RPMI7951 (cell line): Measurements from ENCODE around the genes DPH1, HIC1 and SMG6.

DNA sequence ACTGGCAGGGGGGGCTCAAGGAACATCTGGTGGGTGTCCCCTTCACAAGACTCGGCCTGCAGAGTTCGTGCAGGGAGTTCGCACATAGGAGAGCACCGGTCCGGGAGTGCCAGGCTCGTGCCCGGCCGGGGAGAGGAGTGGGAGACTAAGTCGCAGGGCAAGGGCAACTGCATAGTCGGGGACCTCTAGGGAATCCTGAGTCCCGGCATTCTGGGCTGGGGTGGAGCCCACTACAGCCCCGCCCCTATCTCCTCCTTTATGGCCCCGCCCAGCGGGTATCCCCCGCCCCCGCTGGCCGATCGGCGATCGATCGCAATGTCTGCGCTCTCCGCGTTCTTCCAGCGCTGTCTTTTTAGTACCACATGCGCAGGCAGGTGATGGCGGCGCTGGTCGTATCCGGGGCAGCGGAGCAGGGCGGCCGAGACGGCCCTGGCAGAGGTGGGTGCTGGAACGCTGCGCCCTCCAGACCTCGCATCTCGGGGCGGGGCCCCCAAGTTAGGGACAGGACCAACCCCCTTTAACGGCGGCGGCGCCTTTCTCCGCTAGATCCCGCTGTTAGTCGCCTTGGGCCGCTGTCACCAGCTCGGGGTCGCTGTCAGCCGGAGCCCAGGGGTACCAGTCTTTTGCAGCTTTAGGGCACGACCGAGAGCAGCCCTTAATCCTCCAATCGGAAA, at the start of gene DPH1:
TSS of gene DPH1 (plus strand) at position 361 of the 674 bp plus-strand sequence.
- RAMPAGE, long total RNA: no peak

DNA sequence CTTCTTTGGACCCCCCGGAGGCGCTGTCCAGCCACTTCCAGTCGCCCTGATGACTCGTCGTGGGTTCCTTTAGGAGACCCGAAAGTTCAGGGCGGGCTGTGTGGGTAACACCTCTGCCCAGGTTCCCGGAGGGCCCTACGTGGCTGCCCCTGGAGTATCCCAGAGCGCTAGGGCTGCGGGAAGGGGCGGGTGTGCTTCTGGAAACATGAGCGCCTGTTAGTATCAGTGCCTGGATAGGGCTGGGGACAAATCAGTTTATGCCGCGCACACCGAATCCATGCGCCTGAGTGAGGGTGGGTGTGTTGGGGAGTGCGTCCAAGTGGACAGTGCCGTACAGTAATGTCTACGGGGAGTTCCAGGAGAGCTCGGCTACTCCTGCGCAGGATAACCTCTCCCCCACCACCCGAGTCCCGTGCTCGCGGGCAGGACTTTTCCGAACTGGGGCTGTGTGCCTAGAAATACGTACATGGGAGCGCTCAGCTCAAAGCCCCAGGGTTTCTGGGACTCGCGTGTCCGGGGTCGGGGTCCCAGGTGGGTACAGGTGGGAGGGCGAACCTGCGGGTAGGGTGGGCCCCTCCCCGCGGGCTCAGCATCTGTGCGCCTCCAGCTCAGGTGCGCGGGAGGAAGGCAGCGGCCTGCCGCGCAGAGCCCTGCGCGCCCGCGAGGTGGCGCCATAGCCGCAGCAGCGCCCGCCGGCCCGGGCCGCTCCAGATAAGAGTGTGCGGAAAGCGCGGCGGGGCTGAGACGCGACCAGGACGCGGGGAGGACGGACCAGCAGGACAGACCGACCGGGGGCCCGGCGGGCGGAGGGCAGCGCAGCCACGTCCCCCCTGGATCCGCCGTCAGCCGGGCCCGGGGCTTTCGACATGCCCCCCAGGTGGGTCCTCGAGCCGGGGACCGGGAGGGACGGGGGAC, at the start of gene HIC1:
TSS of gene HIC1 (plus strand) at position 742 of the 915 bp plus-strand sequence.
- RAMPAGE, long total RNA: no peak

- RAMPAGE, long total RNA: no peak
These were observed 30.4 kb downstream of the HIC1 start for GRCh38 chr17:2084906-2086193.

DNA sequence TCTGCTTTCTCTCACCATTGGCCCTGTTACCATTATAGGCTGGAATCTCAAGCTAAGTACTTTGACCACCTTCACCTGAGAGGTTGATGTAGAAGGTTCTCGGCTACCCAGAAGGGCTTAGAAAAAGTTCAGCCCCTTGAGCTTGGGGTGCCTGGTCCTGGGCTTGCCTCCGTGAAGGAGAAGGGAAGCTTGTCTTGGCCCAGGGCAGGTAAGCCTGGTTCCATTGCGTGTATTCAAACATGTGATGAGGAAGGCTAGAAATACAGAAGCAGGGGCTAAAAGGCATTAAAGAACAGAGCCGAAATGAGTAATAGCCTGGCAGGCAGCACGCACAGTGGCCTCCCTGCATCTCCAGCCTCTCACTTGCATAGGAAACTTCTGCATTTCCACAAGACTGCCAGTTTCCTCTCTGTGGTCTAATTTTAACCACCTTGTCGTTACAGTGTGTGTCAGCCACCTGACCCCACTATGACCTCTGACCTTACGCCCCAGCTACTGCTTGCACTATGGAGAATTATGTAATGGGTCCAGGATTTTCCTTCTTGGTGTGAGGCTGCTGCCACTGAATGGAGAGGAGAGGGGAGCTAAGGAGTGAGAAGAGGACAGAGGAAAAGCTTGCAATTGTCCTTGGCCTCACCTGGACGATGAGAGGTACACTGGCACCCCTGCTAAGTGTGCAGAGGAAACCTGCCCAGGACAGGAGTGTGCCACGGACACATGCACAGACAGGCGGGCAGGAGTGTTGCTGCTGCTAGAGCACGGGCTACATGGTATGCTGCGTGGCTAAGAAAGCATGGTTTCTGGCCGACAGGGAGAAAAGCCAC, 32.8 kb downstream of the HIC1 start:
- RAMPAGE, long total RNA: no peak

- RAMPAGE, long total RNA: no peak
These were observed 121.5 kb downstream of the HIC1 start for GRCh38 chr17:2176457-2176798.

DNA sequence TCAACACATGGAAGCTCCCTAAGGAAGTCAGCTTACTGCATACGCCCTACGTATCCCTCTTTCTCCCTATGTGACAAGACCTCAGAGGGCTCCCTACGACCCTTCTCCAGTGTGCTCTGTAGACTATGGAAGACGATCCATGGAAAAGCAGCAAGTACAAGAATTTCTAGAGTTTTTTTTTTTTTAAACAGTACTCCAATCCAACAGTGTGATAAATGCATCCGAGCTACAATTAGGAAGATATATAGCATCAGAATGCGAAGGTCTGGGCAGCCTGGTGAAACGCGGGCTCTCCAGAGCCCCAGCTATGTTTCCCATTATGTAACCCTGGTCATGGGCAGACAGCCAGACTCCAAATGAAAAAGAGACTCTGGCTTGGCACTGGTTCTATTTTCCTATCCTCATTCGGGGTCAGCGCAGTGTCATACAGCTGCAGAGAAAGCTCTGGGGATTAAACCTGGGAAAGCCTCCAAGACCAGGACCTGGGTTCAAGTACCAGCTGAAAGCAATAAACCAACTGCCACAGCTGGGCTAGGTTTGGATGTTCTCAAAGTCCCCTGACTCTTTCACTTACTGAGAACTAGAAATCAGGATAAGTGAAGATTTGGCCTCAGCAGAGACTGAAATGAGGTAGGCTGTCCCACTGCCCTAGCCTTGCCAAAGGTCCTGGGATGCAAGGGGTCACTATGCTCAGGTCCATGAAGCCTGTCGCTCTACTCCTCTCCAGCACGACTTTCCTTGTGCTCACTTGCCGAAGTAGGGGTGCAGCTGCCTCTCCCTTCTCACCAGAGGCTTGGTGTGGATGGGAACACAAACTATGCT, 124.0 kb downstream of the SMG6 start:
- RAMPAGE, long total RNA: no peak

DNA sequence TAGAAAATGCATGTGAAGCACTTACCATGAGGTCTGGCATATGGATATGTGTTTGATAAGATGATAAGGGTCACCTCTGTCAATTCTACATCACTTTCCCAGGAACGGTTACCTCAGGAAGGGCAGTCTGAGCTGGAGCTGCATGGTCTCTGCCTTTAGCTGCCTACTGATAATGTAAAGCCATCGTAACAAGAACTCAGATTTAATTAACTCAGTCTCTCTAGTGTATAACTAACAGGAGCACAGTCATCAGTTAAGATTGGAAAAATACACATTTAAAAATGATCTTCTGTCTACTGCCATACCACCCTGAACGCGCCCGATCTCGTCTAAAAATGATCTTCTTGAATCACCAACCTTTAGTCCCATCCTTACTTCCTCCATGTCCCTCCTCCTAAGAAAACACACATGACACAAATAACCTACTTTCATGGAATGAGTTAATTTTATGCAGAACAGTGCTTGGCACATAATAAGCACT, 114.9 kb downstream of the SMG6 start:
- RAMPAGE, long total RNA: no peak

- RAMPAGE, long total RNA: no peak
These were observed 43.4 kb downstream of the SMG6 start for GRCh38 chr17:2260131-2260581.

DNA sequence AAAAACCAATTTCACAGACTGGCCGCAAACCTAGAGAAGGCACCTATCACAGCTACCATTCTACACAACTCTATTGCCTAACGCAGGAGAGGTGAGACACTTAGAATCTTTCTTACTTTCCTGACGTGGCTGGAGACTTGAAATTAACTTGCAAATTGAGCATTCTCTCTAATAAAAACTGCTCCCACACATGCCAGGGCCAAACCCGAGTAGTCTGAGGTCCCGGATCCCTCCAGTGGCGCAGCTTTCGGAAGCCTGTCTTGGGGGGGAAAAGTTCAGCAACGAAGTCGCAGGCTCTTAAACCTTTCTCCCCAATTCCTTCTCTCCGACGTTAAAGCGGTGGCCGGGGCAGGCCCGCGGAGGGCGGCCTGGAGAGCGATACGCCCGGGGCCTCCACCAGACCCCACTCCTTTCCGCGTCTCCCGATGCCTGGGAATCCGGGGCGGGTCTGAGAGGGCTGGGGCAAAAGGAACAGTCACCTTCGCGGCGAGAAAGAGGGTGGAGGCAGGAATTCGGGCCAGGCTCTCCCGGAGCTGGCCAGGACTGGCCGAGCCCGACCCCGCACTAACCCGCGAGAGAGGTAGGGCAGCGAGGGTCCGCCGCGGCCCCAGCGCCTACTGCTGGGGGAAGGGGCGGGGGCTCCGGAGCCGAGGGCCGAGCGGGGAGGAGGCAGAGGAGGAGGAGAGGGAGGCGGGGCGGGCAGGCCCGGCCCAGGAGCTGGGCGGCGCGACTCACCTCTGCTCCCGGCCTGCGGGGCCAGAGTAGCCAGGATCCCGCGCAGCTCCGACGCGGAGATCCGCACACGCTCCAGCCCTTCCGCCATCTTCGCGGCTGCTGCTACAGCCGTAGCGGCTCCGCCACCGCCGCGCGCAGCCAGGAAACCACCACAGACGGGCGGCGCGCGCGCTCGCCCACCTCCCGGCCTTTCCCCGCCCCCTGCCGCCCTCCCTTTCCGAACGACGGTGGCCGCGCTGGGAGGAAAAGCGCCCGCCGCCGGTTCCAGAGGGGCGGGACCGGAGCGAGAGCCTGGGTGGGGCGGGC, at the start of gene SMG6:
TSS of gene SMG6 (minus strand) at position 888 of the 1,041 bp plus-strand sequence.
- RAMPAGE, long total RNA: start-site peak on the minus strand centred at position 641 of the sequence, 47 bp wide, 13 and 13 reads in 2 replicates; start-site peak on the minus strand centred at position 914 of the sequence, 163 bp wide, 11 and 11 reads in 2 replicates

DNA sequence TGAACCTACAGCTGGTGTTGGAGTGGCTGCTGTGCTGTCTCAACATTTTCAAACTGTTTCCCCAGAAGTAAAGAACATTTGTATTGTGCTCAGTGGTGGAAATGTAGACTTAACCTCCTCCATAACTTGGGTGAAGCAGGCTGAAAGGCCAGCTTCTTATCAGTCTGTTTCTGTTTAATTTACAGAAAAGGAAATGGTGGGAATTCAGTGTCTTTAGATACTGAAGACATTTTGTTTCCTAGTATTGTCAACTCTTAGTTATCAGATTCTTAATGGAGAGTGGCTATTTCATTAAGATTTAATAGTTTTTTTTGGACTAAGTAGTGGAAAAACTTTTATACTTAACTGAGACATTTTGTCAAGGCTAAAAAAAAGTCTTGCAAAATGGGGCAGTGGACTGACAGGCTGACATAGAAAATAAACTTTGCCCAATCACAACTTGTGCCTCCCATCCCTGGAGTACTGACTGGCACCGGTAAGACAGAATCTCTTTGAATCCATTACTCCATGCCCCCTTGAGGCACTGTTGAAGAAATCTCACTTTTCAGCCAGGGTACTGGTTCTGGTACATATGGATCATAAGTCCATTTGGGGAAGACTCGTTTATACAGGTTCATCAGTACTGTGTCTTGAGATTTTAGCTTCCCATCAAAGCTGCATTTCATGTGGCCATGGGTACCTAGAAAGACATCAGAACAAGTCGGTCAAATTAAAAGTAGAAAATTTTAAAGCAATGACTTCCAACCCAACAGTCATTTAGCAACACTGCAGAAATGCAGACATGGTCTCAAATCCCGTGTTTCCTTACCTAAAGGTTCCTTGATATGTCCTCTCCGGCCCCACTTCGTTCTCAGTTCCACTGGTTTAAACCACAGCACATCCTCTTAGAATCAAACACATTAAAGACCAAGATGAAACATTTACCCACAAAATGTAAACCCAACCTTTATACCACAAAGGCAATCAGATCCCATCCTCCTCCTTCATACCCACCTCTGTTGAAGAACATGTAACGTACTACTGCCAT, 12.2 kb downstream of the TSR1 start:
- RAMPAGE, long total RNA: no peak

- RAMPAGE, long total RNA: no peak
These were observed 438 bp downstream of the TSR1 start for GRCh38 chr17:2335797-2336240.

DNA sequence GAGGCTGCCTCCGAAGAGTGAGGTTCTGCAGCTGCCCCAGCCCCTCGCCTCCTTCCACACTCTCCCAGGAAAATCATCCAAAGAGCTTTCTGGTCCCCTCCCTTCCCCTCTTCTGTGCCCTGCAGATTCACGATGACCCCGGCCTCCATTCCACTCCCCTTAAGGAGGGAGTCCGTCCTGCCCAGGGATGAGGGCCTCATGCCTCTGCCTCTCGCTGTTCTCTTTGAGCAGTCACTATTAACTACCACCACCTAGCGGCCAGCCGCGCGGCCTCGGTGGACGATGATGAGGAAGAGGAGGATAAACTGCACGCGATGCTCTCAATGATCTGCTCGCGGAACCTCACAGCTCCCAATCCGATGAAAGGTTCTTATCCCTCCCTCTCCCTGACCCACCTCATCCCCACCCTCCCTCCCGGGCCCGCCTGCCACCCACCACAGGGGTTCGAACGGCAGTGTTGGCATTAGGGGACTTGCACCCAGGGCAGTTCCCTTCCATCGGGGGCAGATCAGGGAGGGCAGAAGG, 29.8 kb downstream of the SGSM2 start:
- RAMPAGE, long total RNA: no peak

DNA sequence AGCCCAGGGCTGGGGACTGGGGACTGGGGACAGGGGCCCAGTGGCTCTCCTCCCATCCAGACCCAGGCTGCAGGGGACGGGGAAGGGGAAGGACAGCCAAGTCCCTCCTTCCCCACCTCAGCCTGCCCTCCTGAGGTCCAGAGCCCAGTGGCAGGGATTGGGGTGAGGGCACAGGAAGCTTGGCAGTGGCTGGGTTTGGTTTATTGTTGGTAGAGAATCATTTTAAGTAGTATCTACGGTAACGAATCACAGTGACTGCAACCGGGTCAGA, 14.9 kb downstream of the MNT start:
- RAMPAGE, long total RNA: no peak

DNA sequence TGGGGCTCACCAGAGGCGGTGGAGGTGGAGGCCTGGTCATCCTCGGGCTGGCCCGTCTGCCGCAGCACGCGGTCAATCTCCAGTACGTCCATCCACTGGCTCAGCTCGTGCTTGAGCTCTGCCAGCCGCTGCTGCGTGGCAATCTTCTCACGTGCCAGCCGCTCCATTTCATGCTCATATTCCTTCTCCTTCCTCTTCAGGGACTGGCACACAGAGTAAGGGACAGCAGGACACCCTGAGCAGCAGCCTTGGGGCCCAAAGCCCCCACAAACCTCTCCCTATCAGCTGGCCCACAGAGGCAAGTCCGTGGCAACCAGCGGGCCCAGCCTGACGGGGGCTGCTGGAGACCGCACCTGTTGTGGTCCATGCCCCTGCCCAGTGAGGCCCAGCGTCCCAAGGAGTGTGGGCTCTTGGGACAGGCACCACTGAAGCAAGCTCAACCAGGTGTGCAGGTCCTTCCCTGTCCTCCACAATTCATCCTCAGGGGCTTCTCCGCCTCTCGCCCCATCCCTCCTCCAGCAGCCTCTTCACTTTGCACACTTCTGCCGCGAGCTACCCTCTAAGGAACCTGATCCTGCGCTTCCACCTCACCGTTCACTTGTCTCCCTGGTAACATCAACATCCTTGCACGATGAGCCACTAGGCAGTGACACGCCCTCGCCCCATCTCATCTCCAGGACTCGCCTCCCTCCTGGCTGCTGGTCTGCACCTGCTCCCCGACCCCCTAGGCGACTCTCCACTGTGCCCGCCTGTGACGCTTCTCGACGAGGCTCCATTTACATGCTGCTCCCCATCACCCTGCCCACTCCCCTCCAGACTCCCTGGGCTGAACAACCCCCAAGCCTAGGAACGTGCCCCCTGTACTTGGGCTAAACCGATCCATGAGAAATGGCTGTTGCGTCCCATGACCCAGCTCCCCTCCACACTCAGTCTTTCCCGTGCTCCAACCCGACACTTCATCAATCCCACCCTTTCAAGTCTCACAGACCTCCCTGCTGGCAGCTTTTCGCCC, 12.7 kb downstream of the MNT start:
- RAMPAGE, long total RNA: no peak

- RAMPAGE, long total RNA: no peak
These were observed 12.0 kb downstream of the MNT start for GRCh38 chr17:2388859-2389334.

DNA sequence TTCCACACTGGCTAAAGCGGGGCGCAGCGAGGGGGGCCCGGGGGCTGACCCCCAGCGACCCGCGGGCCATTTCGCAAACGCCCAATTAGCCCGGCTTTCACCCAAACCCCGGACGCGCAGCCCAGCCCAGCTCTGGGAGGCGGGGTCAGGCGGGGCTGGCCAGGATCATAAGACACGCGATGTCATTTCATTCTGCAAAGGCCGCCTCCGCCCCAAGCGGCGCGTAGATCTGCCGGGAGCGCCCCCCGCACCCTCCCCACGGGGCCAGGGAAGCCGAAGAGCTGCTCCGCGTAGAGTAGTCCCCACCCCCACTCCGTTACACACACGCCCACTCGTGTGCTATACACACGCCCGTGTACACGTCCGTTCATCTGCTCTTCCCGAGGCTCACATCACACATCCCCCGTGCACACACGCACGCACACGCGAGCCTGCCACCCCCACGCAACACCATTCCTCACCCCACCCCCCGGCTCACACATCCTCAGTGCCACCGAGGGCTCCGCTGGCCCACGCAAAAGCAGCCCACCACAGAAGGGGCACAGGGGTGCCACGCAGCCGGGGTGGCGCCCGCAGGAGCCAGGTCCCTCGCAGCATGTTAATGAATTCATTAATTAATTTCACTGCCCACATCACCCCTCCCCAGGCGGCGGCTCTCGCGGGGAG, 880 bp downstream of the MNT start:
- RAMPAGE, long total RNA: no peak

DNA sequence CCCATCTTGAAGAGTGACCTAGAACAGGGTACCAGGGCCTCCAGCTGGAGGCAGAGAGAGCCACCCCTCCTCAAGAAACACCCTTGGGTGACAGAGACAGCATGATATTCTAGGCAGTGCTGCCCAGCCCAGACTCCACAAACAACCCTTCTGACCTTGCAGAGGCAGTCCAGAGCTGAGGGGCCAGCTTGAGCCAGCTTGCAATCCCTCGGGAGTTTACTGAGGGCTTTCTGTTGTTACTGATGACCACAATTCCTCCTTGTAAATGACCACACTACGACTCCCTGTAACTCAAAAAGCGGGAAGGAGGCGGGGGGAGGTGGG, 18.6 kb upstream of the MNT start:
- RAMPAGE, long total RNA: no peak

DNA sequence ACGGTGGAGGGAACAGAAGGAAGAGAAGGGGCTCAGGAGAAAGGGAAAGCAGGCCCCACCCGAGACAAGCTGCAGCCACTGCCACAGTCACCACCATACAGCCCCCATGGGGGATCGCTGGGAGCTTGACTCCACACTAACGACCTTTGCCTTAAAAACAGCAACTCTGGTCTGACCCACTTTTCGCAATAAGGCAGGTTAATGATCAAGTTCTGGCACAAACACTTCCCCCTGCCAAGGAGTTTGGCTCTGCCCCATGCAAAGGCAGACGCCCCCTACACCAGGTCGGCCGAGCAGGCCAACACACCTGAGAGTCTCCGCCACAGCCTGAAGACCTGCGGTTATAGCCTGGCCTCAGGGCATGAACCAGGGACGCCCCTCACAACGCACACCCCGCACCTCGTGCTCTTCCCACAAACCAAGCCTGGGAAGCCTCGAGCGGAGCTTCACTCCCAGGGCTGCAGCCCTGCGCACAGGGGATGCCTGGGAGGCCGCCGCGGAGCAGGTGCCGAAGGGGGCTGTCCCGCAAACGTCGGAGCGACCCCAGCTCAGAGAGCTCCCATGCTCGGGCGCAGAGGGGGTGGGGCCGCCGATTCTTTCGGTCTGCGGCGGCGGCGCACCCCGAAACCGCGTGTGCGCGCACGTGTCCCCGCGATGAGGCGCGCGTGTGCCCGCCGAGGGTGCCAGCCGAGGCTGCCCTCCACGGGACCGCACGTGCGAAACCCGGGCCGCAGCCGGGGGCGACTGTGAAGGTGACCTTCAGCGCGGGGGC, 724 bp downstream of the CLUH start:
- RAMPAGE, long total RNA: no peak

DNA sequence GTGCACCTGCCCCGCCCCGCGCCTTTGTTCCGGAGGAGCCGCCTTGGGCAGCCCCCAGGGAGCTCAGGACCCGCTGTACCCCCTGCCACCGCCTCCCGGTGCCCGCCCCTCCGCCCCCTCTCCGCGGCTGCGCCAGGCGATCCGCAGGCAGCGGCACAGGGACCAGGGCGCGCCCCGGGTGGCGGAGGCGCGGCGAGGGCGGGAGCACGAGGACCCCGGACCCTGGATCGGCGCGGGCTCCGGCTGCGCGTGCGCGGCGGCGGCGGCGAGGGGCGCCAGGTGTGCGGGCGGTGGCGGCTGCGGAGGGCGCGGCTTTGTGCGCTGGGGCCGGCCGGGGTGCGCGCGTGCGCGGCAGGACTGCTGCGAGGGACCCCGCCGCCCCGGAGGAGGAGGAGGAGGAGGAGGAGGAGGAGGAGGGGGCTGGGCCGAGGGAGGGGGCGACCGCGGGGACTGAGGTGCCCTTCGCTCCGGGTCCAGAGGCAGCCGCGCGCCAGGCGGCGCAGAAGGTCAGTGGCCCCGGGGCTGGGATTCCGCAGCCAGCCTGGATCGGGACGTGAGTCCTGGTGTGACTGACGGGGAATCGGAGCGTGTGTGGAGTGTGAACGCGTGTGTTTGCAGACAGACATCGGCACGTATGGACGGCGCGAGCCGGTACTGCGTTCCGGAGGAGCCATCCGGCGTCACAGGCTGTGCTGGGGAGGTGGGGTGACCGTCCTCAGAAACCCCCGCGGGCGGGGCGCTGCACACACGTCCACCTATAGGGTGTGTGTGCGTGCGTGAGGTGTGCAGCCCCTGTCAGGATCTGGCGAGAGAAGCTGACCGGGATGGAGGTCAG, 19.6 kb upstream of the RAP1GAP2 start:
- RAMPAGE, long total RNA: no peak

GRCh38 chr17:2852671-2853270, 56.5 kb downstream of the RAP1GAP2 start:
- RAMPAGE, long total RNA: no peak